Measurements from ENCODE around the genes SCYL1, RELA and AP5B1.

GRCh38 chr11:65305600-65306406 lies 8.9 kb upstream of the CDC42EP2 start:
- PRO-cap, result no peak

DNA sequence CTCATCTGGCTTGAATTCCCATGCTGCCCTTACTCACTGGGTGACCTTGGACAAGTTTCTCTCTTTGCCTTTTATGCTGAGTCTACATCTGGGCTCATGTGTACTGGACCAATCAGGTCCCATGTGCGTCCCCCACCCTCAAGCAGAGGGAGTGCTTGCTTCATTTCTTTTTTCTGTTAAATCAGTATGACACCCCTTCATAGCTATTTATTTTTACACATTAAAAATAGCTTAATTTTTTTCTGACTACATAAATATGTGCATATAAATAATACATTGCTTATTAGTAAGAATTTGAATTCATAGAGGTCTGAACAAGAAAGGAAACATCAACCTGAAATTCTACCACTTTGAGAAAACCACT lies 2.8 kb downstream of the CDC42EP2 start:
- PRO-cap, result no peak

GRCh38 chr11:65333973-65334572 lies 421 bp downstream of the DPF2 start:
- PRO-cap, result no peak

DNA sequence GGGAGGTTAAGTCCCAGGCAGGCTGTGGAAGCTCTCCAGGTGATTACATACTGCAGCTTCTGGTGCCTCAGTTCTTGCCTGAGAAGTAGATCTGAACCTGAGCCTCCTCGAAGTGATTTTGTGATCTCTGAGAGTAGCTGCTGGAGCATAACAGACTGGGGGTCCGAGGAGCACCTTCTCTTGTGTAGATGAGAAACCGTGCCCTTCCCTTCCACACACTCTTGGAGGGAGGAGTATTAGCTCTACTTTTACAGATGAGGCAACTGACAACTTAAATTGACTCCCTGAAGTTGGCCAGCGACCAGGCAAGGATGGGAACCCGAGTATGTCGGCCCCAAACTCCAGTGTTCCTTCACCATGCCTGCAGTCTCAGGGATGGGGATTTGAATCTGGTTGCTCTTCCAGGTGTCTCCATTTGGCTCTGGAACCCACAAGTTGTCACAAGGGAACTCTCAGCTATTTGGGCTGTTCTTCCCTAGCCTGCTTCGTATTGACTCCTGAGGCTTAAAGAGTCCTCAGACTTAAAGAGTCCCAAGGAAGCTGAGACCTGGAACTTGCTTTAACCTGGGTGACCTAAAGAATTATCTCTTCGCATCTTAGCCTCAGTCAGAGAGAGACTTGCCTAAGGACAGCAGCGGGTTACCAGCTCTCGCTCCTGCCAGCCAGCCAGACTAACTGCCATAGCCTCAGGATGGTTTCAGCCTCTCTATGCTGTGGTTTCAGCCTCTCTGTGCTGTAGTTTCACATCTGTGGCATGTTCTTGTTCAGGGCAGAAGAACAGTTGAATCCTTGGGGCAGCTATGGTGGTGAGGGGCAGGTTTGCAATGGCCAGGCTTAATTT lies 2.0 kb downstream of the FRMD8 start:
- PRO-cap, result no peak

- PRO-cap, result no peak
Measured at GRCh38 chr11:65413238-65414089, 27.0 kb downstream of the FRMD8 start.

- PRO-cap, result bidirectional peak, plus-strand start at chr11:65416636, minus-strand start at chr11:65416462
Measured at GRCh38 chr11:65416395-65416786, 30.0 kb downstream of the FRMD8 start.

DNA sequence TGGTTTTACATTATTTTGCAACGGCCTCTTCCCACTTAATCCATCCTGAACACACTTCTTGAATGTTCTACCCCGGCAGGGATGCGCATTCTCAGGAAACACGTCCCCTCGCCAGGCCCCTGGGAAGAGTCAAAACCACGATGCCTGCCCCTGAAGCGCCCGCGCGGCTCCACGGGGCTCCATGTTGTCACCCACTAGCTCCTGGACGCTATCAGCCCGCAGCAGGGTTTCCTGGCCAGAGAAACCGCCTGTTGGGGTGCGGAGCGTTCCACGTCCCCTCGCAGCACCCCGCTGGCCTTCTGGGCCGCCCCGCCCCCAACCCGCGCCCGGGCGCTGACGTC lies 35.5 kb downstream of the FRMD8 start:
- PRO-cap, result bidirectional peak, plus-strand start outside the sequence, minus-strand start at position 293 of the sequence

GRCh38 chr11:65426998-65427629 lies 40.7 kb downstream of the FRMD8 start:
- PRO-cap, result bidirectional peak, plus-strand start at chr11:65427240, minus-strand start at chr11:65427194

- PRO-cap, result no peak
Measured at GRCh38 chr11:65439103-65440127, 53.0 kb downstream of the FRMD8 start.

- PRO-cap, result bidirectional peak, plus-strand start at chr11:65478948, minus-strand start at chr11:65478860
Measured at GRCh38 chr11:65478391-65479149, 46.3 kb upstream of the SCYL1 start.

- PRO-cap, result no peak
Measured at GRCh38 chr11:65481400-65482110, 43.3 kb upstream of the SCYL1 start.

DNA sequence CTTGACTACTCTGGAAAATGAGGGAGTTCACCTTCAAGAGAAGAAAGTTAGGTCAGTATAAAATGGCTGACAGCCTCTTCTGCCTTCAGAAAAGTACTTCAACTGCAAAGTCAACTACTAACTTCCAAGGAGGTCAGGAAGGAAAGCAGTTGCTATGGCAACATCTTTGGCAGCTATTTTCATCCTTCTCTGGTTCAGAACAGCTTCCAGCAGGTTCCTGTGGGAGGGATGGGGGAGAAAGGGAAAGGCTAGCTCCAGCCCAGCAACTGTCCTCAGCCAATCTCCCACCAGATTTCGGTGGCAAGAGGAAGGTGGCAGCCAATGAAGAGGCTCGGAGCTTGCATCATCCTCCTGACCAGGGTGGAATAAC lies 37.5 kb upstream of the SCYL1 start:
- PRO-cap, result bidirectional peak, plus-strand start outside the sequence, minus-strand start at position 296 of the sequence

- PRO-cap, result bidirectional peak, plus-strand start at chr11:65487817, minus-strand start at chr11:65487699; unidirectional peak, plus-strand start at chr11:65488075; bidirectional peak, plus-strand start at chr11:65488291, minus-strand start at chr11:65488230
Measured at GRCh38 chr11:65487774-65488804, 36.8 kb upstream of the SCYL1 start.

DNA sequence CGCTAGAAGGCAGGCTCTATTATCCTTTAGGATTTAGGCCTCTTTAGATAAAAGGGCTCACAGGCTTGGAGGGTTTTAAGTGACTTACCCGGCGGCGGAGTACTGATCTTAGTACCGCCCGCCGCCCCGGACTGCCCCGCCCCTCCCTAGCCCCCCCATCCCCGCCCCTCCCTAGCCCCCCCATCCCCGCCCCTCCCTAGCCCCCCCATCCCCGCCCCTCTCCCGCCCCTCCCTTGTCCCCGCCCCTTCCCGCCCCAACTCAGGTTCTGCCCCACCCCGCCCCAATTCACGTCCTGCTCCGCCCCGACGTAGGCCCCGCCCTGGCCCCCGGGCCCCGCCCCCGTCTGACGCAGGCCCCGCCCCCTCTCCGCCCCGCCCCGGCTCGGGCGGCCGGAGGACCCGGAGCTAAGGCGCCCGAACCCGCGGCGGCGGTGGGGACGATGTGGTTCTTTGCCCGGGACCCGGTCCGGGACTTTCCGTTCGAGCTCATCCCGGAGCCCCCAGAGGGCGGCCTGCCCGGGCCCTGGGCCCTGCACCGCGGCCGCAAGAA lies at the start of gene SCYL1:
Gene SCYL1, plus strand, starts transcription at position 370 of the 550 bp plus-strand sequence.
- PRO-cap, result bidirectional peak, plus-strand start at position 370 of the sequence, minus-strand start at position 104 of the sequence

DNA sequence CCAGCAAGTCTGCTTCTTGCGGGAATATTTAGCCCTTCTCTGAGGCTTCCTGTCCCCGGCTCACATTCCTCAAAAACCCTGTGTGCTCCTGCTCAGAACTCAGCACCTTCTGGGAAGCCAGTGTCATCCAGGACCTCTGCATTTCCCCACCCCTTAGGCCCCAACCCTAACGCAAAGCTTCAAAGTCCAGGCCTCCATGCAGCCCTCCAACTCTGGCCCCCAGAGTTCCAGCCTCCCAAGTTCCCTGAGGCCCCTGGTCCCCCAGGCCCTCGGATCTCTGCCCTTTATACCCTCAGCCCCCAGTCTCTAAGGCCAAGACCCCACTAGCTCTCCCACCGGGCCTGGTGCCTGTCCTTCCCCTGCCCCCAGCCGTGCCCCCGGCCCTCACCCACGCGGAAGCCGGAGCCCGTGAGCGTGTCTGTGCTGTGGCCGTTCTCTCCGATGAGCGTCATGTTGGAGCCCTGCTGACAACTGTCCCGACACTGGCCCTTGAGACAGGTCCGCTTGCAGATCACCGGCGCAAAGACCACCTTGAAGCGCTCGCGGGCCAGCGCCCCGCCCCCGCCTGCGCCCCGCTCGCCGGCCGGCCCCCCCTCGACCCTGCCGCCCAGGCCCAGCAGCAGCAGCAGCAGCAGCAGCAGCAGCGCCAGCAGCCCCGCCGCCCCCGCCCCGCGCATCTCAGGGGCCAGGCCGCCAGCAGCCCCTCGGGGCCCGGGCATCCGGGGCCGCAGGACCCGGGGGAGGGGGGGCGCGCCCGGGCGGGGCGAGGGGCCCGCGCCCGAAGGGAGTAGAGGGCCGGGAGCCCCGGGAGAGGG lies 711 bp downstream of the LTBP3 start:
- PRO-cap, result bidirectional peak, plus-strand start at position 182 of the sequence, minus-strand start outside the sequence; bidirectional peak, plus-strand start at position 603 of the sequence, minus-strand start at position 472 of the sequence

DNA sequence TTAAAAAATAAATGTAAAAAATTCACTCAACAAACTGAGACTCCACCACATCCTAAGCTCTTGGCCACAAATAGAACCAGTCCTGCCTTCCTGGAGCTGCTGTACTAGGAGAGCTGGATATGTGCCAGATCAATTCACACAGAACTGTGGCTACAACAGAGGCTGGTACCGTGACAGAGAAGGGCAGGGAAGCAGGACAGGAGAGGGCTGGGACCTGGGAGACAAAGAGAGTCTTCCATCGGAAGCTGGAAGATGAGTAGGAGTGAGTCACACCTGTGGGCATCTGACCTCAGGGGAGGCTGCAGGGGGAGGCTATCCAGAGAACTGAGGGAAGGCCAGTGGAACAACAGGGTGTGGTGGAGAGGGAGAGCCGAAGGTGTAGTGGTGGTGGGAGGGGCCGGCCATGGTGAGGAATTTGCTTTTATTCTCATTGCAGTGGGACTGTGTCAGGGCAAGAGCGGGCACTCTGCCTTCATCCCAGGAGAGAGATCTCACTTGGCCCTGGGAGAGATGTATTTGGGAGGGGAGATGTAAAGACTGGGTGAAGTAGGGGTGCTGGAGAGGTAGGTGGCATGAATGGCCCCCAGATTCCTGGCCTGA lies 1.9 kb upstream of the LTBP3 start:
- PRO-cap, result bidirectional peak, plus-strand start at position 171 of the sequence, minus-strand start at position 106 of the sequence; unidirectional peak, plus-strand start at position 435 of the sequence

DNA sequence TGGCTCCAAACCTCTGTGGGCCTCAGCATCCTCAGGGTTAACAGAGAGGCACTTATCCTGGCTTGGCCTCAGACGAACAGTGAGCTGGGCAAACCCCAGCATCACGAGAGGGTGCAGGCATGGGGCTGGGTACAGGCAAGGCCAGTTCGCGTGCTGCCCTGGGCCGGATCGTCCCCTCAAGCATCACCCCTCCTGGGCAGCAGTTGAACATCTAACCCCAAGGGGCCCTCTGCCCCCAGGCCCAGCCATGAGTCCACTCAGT lies 1.9 kb downstream of the EHBP1L1 start:
- PRO-cap, result no peak

DNA sequence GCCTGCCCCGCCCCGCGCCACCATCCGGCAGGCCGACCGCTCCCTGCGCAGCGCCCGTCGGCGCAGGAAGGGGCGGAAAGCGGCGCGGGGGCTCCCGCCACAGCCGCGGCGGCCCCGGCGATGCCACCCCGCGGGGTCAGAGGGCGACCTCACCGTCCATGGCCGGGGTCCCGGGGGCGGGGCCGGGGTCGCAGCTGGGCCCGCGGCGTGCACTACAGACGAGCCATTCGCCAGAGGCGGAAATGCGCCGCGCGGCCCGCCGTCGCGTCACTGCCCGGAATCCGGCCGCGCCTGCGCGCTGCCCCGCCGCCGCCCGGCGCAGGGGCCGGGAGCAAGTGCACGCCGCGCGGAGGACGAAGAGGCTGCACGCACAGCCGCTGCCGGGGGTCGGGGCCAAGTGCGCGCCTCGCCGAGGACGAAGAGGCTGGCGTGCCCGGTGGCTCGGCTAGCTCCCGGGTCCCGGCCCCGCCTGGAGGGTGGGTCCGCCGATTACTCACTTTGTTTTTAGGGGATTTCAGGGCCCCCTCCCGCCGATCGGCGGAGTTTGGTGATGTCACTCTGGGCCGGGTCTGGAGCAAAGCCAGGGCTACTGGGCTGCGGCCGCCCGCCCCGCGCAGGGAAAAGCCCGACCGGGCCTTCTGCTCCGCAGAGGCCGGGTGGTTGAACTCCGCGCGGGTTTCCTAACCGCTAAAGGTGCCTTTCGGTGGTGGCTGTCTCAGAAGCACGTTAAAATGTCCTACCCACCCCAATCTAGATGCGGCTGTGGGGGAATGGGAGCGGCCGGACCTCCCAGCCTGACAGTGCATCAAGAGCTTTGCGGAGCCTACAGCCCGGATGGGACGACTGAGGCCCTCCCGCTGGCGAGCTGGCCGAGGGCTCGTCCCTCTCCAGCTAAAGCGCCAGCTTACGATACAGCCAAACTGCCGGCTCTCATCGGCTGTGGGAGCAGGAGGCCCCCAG lies at the start of gene RELA:
Gene RELA, minus strand, starts transcription at position 244 of the 960 bp plus-strand sequence.
- PRO-cap, result bidirectional peak, plus-strand start at position 620 of the sequence, minus-strand start at position 272 of the sequence

DNA sequence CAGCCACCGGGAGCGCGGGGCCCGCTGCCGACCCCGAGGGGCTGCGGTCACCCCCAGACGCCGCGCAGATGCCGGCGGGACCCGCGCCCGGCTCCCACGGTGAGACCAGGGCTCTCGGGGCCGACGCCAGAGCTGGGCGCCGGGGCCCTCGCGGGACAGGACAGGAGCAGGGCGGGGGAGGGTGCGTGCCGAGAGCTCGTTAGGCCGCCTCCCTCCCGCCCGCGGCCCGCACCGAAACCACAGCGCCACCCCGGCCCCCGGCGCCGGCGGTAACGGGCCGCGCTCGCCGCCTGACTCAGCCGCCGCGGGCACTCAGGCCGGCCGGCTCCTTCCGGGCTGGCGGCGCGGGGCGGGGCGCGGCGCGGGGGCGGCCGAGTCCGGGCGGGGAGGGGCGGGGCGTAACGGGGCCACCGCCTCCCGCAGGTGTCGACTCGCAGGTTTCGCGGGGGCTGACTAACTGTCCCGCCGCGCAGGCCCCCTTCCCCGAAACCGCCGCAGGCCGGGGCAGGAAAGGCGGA lies at the start of gene AP5B1:
Gene AP5B1, minus strand, starts transcription at position 338 of the 518 bp plus-strand sequence.
- PRO-cap, result bidirectional peak, plus-strand start at position 436 of the sequence, minus-strand start at position 297 of the sequence

DNA sequence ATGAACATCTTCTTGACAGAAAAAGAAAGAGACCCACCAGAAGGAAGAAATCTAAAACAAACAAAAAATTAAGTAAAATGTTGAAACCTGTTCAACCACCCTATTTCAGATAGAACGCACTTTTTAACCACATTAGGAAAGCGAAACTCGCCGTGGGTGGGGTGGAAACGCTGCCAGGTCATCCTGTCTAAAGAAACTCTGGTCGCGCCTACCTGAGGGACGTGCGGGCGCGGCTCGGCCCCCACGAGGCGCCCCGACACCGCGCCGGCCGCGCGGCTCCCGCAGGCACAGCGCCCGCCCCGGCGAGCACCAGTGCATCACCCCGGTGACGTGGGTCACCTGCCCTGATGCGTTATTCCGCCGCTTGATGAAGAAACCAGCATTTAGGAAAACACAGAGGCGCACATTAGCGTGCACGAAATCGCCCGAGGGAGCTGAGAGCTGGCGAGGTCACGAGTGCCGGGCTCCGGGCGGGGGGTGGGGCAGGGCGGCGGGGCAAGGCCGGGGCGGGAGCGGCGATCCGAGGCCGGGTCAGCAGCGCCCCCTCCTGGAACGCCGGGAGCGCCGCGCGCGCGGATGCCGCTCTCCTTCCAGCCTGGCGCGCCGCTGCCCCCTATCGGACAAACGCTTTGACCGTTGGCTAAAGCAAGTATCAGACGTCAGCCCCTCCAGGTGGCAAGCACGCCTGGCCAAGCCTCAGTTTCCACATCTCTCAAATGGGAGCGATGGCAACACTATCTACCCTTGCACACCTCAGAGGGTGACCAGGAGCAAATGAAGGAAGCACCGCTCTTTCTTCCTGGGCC lies 15.8 kb upstream of the SNX32 start:
- PRO-cap, result unidirectional peak, minus-strand start at position 458 of the sequence

Measured in fallopian tube (tissue), 1 donor.